ENCODE measurements around the genes MARCHF5 and RBP4.

- RRBS: no CpG with 5 or more reads among the region's 20 CpGs
Measured at GRCh38 chr10:89224566-89225545, 17.7 kb upstream of the CH25H start.

DNA sequence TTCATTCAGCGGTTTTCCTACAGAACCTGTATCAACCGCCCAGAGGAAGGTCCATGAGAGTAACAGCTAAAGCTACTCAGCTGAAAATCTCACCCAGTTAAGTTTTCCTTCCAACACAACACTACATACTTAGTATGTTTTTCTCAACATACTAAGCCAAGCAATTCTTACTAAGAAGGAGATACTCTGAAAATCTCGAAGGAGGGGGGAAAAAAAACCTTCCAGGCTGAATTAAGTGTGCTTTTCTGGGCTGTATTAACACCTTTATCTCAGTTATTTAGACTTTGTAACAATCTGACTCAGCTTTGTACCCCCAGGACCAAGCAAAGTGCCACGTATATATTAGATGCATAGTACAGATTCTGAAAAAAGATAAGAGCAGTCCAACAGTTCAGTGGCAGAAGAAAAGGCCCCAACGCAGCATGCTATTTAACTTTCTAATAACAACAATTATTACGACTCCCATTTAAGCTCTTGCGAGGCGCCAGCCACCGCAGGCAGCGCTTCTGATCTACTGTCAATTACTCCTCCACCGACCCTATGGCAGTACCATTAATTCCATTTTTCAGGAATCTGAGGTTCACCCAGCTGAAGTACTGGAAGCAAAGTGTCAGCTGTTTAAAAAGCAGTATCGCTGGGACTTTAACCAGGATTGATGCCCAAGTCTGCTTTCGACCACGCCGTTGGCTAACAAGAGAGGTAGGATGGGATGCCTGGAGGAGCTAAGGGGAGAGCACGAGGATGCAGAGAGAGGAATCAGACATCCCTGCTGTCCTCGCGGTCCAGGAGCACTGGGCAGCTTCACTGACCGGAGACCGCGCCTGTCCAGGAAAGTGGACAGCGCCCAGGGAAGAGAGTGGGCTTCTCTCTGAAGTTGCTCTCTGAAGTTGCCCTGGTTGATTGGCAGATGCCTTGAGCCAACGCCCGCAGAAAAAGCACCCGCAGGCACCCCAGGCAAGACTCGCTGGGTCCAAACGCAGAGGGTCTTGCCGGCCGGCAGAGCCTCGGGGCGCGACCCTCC, 617 bp downstream of the LIPA start:
- RRBS: no CpG with 5 or more reads among the region's 32 CpGs

DNA sequence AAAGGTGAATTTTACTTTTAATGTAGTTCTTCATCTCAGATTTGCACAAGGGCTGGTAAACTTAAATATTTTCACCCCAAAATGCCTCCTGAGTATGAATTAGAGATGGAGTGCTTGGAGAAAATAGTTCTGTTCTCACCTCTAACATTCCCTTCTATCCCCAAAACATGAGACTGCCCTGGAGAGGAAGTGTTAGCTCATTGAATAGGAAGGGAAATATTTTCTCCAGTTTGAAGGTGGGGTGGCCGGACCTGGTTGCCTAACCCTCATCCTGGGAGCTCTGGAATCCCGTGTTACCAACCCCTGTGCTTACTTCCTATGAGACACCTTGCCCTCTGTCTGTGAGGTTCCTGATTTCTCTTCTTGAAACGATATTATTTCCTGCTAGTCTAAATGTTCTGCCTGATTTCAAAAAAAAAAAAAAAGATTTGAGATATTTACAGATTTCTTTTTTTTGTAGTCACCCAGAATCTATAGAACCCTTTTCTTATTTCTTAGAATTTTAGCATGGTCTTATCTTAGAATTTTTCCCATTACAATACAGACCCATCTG, 830 bp downstream of the IFIT2 start:
- RRBS: no CpG with 5 or more reads among the region's 3 CpGs

GRCh38 chr10:89702478-89702878, 1.1 kb downstream of the KIF20B start:
- RRBS: no CpG with 5 or more reads among the region's 4 CpGs

DNA sequence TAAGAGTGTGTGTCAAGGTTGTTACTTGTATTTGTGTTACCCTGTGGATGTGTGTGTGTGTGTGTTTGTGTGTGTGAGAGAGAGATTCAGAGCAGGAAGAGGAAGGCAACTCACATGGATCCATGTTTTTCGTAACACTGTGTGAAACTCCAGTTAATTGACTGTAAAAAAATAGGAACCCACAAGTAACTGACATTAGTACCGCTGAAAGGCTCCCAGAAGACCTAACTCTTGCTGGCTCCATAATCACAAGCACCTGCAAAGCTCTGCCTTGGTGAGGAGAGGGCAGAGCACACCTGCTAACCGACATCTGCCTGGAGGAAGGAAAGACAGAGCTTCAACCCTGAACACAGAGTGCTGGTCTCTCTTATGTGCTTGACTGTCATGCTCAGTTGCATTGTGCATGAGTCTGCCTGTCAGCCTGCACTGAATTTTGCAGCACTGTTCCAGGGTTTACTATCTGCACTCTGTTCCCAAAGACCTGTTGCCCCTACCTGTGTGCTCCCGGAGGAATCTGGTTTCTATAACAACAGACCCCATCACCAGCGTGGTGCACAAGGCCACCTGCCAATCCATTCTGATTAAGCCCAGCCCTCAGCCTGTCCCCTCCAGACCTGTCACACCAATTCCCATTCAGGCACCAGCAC, 63.1 kb upstream of the ANKRD1 start:
- RRBS: no CpG with 5 or more reads among the region's 5 CpGs

- RRBS: no CpG with 5 or more reads among the region's 3 CpGs
Measured at GRCh38 chr10:91017163-91017697, 96.3 kb upstream of the ANKRD1 start.

GRCh38 chr10:91592175-91593061, 40.5 kb downstream of the PPP1R3C start:
- RRBS: no CpG with 5 or more reads among the region's 8 CpGs

- RRBS: no CpG with 5 or more reads among the region's 24 CpGs
Measured at GRCh38 chr10:91629739-91630914, 2.7 kb downstream of the PPP1R3C start.

DNA sequence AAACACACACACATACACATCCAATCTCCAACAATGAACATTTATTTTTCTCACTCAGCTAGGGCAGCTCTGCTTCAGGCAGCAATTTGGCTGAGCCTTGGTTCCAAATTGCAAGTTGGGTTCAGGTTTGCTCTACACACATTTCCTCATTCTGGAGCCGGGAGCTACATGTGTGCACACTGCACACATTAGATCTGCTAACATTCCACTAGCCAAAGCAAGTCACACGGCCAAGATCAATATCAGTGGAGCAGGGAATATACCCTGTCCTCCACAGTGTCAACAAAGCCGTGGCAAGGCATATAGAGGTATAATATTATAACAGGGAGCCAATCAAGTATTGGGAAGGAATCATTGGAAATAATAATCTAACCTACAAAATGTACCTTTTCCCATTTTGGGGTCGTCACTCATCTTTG, 57.5 kb upstream of the PPP1R3C start:
- RRBS: no CpG with 5 or more reads among the region's 4 CpGs

DNA sequence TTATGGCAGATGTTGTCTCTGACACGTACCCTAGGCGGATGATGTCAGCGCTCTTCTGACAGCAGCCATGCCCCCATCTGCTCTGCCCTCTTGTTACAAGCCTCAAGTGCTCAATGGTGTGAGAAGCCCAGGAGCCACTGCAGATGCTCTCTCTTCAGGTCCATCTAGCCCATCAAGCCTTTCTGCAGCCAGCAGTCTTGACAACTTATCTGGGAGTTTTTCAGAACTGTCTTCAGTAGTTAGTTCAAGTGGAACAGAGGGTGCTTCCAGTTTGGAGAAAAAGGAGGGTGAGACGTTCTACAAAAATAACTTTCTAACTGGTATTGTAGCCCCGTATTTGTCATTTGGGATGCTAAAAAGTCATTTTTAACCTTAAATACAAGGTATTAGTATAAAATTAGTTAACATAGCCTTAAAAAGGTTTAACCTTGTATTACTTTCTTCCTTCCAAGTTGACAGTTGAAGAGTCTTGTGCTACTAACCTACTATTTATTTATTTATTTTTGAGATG, 50.2 kb downstream of the TNKS2 start:
- RRBS: no CpG with 5 or more reads among the region's 5 CpGs

- RRBS: no CpG with 5 or more reads among the region's 3 CpGs
Measured at GRCh38 chr10:91880383-91880943, 28.8 kb downstream of the FGFBP3 start.

DNA sequence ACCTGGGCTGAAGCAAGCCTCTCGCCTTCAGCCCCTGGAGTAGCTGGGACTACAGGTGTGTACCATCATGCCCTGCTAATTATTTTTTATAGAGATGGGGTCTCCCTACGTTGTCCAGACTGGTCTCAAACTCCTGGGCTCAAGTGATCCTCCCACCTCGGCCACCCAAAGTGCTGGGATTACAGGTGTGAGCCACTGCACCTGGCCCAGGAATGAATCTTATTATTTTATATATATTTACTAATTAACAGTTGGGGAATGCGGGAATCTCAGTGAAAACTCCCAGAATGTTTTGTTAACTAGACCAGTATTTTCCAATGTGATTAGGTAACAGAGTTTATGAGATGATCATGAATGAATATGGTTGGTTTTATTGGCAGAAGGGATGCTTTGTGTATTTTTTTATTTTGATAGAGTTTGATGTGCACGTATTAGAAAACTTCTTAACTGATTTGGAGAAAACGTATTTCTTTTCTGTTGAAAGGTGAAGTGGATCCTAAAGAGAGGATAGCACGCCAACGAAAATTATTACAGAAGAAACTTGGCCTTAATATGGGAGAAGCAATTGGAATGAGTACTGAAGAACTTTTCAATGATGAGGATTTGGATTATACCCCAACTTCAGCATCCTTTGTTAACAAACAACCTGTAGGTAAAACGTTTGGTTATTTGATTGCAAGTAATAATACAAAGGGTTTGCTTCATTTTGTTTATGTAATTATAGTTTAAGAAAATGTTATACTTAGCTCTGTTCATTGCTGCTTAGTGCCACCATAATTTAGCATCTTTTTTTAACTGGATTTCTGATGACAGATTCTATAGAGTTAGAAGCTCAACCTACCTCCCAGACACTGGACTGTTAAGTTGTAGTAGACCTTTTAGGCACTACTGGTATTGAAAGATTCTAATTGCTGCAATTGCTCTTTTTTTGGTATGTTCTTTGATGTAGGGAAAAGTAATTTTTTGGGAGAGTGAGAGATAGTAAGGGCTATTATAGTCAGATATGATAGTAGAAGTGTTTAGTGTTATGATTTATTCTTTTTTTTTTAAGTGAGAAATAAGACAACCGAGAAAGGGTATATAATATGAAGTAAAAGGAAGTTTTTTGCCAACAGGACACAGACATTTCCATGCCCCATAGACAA, 27.7 kb downstream of the BTAF1 start:
- RRBS: no CpG with 5 or more reads among the region's 10 CpGs

GRCh38 chr10:92240283-92240980, 50.4 kb downstream of the CPEB3 start:
- RRBS: no CpG with 5 or more reads among the region's 26 CpGs

- RRBS: 1% methylated on average over 37 of the region's 93 CpGs
Measured at GRCh38 chr10:92290814-92291964, at the start of gene MARCHF5. TSS of gene MARCHF5 (plus strand) at chr10:92291167.

GRCh38 chr10:92574289-92574917, 510 bp upstream of the IDE start:
- RRBS: under 1% methylated on average over 11 of the region's 42 CpGs

DNA sequence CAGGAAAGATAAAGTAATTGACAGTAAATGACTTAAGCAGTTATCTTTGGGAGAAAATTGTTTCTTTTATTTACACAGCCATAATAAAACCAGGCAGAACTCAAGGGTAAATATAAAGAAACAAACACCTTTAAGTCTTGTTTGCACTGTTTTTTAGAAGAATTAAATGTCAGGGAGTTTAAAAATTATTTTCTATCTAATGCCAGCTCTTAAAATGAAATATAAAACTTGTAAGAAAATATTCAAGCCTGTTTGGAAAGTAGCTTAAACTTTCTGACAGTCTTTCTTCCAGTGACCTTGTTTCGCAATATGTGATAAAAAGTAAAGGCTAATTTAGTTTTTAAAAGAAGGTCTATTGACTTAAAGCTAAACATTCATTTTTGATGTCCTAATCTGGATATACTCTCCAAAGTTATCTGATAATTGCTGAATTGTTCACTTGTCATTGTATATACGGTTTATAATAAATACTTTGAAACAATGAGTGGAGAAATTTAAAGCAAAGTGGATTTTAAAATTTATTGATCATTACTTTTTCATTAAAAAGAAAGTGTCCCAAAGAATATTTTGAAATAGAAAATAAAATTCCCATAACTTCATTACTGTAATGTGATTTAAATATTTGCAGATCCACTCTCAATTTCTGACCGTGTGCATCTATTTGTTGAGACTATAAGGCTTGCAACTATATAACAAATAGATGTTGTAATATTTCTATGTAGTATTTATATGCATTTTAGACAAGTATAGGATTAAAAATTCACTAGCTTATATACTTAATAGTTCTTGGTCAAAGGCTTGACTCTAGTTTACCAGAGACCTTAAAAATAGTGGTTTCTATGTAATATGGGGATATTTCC, 3.5 kb downstream of the HHEX start:
- RRBS: no CpG with 5 or more reads among the region's 3 CpGs

DNA sequence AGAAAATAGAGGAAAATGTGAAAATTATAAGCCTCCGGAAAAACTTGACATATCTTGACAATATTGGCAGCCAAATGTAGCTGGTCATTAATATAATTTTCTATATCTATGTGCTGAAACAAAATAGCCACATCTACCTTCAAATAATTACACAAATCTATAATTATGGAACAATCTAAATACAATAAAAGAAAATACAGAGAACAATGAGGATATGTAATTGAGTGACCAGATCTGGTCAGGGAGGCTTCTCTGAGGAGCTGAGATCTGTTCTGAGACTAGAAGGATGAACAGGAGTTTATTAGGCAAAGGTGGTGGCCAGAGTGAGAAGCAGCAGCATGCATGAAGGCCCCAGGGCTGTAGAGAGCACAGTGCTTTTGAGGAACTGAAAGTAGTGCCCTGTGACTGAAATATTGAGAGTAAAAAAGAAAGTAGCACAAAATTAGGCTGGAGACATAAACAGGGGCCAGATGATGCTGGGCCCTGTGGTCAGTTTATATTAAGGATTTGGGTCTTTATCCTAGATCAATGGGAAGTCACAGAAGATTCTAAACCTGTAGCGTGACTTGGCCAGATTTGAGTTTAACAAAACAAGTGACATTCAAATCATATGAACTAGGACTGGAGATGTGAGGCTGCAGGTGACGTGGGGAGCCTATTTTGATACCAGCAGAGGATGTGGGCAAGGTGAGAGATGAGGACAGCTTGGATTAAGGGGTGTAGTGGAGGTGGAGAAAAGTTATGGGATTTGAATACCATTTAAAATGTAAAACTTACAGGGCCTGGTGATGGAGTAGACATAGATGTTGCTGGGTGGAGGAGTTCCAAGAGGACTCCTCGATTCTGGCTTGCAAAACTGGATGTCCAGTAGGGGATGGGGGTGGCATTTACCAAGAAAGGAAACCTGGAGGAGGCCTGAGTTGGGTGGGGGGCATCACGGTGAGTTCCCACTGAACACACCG, 52.6 kb downstream of the HHEX start:
- RRBS: no CpG with 5 or more reads among the region's 6 CpGs

- RRBS: 64% methylated on average over 11 of the region's 23 CpGs
Measured at GRCh38 chr10:93220628-93221154, 147.0 kb downstream of the CYP26A1 start.

GRCh38 chr10:93589994-93590542, 11.0 kb downstream of the RBP4 start:
- RRBS: no CpG with 5 or more reads among the region's 13 CpGs

GRCh38 chr10:93600842-93601662, at the start of gene RBP4:
TSS of gene RBP4 (minus strand) at chr10:93601235.
- RRBS: under 1% methylated on average over 34 of the region's 96 CpGs

All from cardiac fibroblast (primary cell).